LHCN-M2 (cell line): Measurements from ENCODE around the genes ZBTB47 and KIF15.

DNA sequence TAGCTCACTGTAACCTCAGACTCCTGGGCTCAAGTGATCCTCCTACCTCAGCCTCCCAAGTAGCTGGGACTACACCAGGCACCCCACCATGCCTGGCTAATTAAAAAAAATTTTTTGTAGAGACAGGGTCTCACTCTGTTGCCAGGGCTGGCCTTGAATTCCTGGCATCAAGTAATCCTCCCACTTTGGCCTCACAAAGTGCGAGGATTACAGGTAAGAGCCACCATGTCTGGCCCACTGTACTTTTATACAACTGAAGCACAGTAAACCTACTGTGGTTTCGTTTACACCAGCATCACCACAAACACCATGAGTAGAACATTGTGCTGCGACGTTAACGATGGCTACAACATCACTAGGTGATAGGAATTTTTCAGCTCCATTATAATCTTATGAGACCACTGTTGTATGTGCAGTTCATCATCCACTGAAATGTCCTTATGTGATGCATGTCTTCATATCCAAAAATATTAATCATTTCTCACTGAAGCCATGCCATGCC is 11.6 kb downstream of the CTNNB1 start:
- RAMPAGE, long total RNA = no peak

DNA sequence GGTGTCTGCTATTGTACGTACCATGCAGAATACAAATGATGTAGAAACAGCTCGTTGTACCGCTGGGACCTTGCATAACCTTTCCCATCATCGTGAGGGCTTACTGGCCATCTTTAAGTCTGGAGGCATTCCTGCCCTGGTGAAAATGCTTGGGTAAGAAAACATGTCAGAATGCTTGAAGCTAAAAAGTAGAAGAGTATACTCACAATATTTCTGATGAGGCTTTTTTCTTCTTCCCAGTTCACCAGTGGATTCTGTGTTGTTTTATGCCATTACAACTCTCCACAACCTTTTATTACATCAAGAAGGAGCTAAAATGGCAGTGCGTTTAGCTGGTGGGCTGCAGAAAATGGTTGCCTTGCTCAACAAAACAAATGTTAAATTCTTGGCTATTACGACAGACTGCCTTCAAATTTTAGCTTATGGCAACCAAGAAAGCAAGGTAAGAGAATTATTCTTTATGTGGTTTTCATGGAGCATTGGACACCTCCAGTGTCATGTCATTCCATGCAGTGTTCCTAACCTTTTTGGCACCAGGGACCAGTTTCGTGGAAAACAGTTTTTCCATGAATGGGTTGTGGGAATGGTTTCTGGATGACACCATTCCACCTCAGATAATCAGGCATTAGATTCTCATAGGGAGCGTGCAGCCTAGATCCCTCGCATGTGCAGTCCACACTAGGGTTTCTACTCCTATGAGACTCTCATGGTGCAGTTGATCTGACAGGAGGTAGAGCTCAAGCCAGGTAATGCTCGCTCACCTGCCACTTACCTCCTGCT is 26.3 kb downstream of the CTNNB1 start:
- RAMPAGE, long total RNA = no peak

- RAMPAGE, long total RNA = no peak
Measured at GRCh38 chr3:42014963-42015599, 53.2 kb upstream of the ULK4 start.

DNA sequence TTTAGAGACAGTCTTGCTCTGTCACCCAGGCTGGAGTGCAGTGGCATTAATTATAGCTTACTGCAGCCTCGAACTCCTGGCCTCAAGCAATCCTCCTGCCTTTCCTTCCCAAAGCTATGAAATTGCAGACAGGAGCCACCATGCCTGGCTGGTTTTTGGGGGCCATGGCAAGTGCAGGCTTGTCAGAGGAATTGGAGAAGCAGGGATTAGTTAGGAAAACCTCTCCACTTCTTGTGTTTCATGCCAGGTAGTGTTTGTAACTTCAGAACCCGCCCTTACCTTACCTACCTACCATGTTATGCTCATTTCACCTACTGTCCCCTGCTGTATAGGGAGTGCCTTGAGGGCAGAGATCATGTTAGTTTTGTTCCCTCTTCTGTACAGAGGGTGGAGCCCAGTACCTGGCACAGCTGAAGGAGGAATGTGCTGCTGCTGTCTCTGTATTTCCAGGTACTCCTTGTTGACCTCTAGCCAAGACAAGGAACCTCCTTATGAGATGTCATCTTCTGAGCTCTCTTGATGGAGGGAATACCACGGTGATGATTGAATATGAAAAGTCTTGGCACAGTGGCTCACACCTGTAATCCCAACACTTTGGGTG is 43.8 kb downstream of the TRAK1 start:
- RAMPAGE, long total RNA = no peak

DNA sequence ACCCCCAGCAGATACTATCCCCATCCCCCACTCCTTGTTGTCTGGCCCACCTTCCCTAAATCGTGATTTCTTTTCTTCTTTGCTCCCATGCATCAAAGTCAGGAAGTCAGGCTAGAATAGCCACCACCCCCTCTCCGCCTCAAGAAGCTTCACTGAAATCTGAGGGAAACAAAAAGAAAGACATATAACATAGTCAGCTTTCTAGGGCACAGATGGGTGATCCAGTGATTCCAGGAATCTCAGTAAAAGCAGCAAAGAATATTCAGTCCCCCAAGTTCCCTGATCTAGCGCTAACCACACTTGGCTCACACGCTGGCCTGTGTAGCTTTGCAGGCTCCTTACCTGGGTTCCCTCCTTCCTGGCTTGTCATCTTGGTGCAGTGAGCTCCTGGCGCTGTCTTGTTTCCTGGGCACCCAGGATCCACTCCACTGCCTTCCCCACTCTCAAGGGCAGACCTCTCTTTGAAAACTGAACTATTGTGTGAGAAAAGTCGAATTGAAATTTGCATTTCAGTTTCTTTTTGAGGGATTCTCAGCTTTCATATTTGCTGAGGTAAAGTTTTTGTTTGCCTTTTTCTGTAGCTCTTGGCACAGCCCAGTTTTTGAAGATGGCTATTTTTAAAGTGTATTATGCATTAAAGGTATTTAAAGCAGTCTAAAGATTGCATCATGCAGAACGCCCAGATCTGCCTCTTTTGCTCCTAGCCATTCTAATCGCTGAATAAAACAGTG is 70.2 kb downstream of the CCK start:
- RAMPAGE, long total RNA = no peak

- RAMPAGE, long total RNA = no peak
Measured at GRCh38 chr3:42496805-42497345, 5.6 kb upstream of the VIPR1 start.

GRCh38 chr3:42516201-42516807 is 13.9 kb downstream of the VIPR1 start:
- RAMPAGE, long total RNA = no peak

GRCh38 chr3:42653042-42653771 is at the start of gene ZBTB47:
ZBTB47 (plus strand) TSS chr3:42653697.
- RAMPAGE, long total RNA = no peak

GRCh38 chr3:42844557-42844900 is 31.1 kb downstream of the CYP8B1 start:
- RAMPAGE, long total RNA = no peak

DNA sequence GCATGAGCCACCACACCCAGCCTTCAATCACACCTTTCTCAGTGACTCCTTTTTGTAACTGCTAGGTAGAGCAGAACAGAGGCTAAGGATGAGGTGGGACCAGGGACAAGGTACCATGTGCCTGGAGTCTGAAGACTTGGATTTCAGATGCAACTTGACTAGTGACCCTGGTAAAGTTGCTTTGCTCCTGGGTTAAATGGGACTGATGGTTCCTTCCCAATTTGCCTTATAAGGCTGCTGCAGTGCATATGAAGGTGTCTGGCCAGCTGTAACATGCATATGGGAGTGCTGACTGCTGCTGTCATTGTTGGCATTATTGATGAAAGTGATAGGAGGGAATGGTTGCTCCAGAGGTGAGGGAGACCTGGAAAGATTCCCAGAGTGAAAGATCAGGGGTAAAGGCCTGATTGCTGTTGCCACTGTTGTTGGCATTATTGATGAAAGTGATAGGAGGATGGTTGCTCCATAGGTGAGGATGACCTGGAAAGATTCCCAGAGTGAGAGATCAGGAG is 20.5 kb downstream of the CYP8B1 start:
- RAMPAGE, long total RNA = no peak

- RAMPAGE, long total RNA = no peak
Measured at GRCh38 chr3:42936584-42937150, 481 bp downstream of the KRBOX1 start.

GRCh38 chr3:42991705-42992449 is 12.8 kb downstream of the GASK1A start:
- RAMPAGE, long total RNA = no peak

DNA sequence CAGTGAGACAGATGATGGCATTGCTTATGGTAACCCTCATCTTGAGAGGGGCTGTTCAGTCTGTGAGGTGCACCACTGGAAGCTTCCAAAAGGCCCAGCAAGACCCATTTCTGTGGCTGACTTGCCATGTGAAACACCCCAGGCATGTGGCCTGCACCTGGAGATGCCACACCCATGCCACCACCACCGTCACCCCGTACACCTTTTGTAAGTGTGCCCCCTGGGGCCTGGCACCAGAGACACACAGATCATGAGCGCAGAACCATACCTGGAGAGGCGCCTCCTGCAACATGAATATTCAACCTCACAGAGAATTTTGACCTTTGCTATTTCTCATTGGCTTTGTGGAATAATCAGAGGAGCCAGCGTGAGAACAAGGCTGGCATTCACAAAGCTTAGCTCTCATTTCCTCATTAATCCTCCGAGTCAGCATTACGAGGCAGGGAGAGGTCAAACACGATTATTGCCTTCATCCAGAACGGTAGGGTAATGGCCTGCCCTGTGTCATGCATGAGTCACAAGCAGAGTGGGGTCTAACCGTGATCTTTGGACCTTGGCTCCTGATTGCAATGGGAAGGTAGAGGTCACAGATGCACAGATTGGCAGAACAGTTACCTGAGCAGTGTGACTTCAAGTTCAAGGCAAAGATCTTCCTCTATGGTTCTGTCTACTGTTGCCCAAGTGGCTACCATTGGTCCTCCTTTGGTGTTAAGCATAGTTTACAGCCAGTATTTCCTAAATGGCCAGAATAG is 73.0 kb upstream of the POMGNT2 start:
- RAMPAGE, long total RNA = no peak

DNA sequence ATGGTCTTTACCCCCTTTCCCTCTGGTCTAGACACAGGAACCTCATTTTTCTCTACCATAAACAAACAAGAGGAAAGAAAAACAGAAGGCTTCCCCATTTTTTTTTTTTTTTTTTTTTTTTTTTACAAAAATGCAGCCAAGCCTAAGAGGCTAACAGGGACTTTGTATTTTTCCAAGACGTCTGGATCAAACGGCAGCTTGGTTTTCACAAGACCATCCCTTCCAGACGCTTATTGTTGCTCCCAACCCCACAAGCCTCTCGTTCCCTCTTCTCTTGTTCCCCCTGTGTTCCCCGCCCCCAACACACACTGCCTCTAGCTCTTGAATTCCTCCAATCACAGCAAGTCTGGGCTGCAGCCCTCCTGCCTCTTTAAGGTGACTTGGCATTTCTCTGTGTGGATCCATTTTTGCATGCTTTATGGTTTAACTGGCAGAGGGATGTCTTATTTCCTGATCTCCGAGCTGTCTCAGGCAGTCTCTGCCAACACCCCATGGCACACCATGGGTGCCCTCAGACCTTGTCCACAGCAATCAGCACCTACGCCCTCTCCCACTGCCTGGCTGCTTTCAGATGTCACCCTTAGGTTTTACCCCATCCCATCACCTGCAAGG is 182.1 kb downstream of the ABHD5 start:
- RAMPAGE, long total RNA = no peak

DNA sequence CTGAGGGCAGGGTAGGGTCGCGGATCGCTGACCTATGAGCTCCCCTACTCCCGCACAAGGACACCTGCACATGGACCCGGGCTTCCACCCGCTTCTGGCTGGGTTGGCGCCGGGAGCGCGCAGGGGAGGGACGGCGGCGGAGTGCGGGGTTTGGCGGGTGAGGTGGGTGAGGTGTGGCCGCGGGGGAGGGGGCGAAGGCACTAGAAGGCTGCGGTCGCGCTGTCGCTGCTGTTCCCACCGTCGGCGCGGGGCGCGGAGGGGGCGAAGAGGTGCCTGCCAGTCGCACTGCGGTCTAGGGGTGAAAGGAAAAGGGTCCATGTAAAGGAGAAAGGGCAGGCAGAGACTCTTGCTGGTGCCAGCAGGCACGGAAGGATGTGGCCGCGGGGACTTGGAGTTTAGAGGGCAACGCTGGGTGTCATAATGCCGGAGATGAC is 246.0 kb upstream of the TOPAZ1 start:
- RAMPAGE, long total RNA = no peak

- RAMPAGE, long total RNA = no peak
Measured at GRCh38 chr3:44435193-44435892, 42.1 kb downstream of the ZNF445 start.

GRCh38 chr3:44444114-44444894 is 33.2 kb downstream of the ZNF445 start:
- RAMPAGE, long total RNA = no peak

DNA sequence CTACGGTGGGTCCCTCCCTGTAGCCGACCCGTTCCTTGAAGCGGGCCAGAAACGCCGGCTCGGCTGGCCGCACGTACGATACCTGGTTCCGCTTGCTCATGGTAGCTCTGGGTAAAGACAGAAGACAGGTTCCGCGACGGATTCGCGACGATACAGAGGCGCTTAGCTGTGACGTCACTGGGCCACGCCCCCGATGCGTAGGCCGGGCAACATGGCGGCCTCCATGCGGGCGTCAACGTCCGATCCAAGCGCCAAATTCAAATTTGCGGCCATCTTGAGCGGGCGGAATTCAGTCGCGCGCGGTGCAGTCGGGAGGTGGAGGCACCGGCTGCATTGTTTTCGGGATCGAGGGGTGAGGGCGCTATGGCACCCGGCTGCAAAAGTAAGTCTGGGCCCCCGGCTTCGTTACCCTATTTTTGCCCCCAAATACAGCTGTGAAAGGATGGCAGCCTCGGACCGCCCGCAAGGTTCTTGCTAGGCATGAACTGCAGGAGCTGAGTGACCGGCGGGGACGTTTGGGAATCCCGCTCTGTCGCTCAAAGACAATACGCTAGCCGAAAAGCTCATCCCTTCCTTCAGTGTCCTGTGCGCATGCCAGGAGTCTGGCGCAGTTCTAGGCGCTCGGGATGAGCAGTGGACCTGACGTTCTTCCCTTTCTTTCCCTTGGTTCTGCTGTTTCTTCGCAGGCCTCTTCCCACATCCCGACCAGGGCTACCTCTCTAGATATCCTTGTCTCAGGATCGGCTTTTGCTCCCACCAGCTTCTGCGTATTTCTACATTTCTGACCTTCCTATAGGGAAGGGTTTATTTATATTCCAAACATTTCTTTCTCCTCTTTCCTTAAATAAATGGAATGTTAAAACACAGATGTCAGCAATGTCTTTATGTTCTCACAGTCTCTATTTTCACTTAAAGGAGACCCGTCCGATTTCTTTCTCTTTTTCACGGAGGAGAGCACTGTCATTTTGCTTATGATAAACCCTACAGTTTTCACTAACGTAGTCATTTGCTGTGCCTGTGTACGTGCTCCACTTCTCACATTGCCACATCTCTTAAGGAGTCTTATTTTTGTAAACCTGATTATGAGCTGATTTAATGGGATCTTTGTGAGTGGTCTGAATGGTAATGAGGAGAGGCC is at the start of gene KIF15:
KIF15 (plus strand) TSS at position 292 of the 1,138 bp plus-strand sequence.
- RAMPAGE, long total RNA = start-site peak on the minus strand centred at position 118 of the sequence, 18 bp wide, 85 reads

DNA sequence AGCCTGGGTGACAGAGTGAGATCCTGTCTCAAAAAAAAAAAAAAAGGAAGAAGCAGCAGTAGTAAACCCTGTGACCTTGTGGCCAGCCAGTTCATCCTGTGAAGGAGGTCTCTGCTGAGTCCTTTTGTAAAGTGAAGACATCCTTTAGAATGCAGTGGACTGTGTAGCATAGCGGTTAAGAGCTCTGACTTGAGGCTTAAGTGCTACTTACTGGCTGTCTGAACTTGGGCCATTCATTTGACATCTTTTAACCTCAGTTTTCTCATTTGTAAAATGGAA is 8.3 kb downstream of the EXOSC7 start:
- RAMPAGE, long total RNA = no peak

DNA sequence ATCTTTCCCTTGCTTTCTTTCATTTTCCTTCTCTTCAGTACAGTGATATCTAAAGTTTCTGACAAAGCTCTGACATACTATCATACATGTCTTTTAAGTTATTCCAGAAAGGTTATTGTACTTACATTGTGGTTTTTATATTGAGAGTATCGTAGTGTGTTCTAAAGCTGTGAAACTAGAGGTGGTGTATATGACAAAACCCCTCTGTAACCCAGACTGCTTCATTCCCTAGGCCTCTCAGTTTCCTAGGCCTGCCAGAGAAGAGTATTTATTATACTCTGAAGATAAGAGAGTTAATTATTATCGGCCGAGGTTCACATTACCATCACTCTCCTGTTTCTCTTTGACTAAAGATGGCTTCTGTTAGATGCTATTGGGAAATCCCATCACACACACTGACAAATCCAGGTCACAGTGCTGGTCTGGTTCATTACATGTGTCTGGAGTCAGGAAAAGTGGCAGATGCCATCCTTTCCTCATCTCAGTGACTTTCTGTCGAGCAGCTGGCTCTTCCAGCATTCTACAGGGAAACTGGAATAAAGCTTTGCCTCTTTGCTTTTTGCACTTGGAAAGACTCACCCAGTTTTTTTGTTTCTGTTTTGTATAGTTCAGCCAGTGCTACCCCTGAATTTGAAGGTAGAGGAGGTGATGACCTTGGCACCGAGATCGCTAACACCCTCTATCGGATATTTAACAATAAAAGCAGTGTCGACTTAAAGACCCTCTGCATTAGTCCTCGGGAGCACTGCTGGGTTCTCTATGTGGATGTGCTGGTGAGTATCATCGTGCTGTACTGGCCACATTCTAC is 20.6 kb downstream of the EXOSC7 start:
- RAMPAGE, long total RNA = no peak